GM19240 (cell line): ENCODE data around the genes SETD3 and HHIPL1.

DNA sequence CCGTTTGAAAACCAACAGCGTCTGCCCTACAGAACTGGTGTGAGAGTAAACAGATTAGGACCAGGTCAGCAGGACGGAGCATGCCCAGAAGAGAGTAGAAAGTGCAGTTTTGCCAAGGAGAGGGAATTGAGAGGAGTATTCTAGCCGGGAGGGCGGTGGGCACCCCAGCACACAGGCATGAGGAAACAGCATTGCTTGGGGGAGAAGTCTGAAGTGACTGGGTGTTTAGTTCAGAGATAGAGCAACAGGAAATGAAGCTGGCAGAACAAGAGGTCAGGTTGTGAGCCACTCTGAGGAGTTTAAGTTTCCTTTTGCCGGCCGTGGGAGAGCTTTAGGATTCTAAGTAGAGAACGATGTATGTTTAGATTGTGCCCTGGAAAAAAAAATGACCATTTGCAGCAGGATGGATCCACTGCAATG, 927.2 kb downstream of the VRK1 start:
- RRBS: no CpG with 5 or more reads among the region's 8 CpGs

GRCh38 chr14:98103721-98104387, 1168.1 kb downstream of the BCL11B start:
- RRBS: no CpG with 5 or more reads among the region's 4 CpGs

GRCh38 chr14:98167291-98167550, 1104.8 kb downstream of the BCL11B start:
- RRBS: no CpG with 5 or more reads among the region's 7 CpGs

DNA sequence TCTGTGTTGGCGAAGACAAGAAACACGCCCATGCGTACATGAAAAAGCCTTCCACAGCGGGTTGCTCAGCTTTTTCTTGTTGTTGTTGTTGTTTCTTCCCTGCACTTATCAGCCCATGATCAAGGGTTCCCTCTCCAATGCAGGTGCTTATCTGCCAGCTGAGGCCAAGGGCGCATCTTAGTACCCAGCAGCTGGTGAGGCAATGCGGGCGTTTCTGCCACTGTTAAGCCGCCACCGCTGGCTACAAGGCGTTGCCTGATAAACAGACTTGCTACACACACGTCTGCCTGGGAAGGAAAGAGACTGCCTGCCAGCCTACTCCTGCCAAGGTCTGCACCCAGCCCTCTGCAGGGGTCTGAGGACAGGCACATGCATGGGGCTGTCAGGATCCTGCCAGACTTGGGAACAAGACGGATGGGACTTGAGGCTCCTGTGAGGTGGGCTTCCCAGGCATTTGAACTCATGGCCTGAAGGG, 345.8 kb downstream of the BCL11B start:
- RRBS: no CpG with 5 or more reads among the region's 12 CpGs

GRCh38 chr14:98972674-98973455, 299.1 kb downstream of the BCL11B start:
- RRBS: no CpG with 5 or more reads among the region's 18 CpGs

GRCh38 chr14:99038273-99038807, 233.7 kb downstream of the BCL11B start:
- RRBS: no CpG with 5 or more reads among the region's 5 CpGs

GRCh38 chr14:99181736-99182046, 90.3 kb downstream of the BCL11B start:
- RRBS: no CpG with 5 or more reads among the region's 9 CpGs

- RRBS: no CpG with 5 or more reads among the region's 17 CpGs
Measured at GRCh38 chr14:99195638-99196410, 76.2 kb downstream of the BCL11B start.

DNA sequence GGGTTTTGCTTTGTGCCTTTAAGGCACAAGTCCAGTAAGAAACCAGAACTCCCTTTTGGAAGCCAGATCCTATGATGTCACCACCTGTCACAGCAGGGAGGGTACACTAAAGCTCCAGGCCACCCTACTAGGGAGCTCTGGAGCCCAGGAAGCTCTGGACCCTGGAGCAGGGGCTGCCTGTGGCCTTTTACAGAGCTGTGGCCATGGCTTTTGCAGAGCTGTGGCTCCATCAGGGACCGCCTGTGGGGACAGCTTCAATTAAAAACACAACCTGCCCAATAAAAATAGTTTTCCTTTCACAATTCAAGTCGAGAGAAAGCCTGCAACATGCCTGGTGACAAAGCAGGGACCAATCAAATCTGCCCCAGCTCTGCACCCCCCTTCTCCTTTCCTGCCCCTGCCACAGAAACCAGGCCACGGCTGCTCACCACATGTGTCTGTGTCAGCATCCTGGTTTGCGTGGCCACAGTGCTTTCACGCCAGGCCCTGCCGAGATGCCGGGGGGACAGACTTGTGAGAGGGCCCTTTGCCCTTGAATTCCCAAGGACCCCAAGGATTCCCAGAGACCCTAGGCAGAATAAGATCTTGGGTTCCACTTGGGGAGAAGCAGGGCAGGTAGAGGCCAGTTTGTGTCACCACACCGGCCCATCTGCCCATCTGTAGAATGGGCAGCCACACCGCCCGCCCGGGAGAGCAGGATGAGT, 41.8 kb downstream of the BCL11B start:
- RRBS: 75% methylated on average over 4 of the region's 11 CpGs

DNA sequence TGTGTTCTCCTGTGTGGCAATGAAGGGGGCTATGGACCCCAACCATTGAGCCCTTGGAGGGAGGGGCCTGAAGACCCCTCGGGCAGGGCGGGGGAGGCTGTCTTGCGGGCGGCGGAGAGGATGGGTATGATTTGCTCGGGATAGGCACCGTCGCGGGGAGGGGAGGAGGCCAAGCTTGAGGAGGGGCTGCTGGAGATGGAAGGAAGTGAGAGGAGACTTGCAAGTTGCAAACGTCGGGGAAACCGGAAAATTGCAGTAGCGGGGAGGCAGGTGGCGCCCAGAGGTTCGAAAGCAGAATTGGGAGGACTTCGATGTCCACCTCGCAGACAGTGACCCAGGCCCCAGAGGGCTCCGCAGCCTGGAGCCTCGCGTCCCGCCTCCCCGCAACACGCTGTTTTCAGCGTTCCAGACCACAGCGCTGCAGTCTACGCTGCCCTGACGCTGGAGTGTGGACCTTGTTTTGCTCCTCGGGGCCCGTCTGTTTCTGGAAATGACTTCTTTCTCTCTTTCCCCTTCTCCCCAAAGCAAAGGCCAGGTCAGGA, 25.3 kb downstream of the BCL11B start:
- RRBS: no CpG with 5 or more reads among the region's 29 CpGs

DNA sequence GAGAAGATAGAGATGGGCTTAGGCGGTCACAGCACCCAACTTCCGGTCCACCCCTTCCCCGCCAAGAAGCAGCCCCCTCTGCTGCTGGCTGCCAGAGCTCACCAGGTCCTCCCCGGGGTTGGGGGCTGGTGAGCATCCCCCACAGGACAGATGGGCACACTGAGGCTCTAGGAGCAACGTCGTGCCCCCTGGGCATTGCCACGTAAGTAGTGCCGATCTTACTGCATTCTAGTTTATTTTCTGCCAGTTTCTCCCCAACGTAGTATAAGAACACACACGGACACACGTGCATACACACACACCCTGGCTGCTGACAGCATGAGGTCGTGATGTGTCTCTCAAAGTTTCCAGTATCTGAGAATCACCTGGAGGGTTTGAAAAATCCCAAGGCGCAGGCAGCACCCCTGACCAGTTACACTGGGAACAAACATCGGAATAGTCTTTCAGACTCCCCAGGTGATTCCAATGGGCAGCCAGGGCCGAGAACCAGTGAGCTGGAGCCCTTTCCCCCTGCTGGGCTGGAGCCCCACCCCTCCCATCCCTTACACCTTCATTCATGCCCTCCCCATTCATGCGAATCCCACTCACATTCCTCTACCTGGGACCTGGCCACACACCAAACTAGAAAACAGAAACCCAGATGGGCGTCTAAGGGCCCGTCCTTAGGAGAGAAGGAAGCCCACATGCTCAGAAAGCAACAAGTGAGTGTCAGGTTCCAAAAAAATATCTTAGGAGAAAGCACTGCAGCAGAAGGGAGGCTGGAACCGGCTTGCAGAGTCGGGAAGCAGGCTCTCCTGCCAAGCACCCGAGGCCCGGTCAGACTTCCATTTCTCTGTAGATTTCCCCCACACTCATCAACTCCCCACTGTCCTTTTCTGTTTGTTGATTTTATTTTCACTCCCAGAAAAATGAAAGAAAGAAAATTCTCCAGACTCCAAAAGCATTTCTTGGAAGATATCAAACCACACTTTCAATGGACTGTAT, 13.8 kb downstream of the BCL11B start:
- RRBS: 44% methylated on average over 7 of the region's 22 CpGs

GRCh38 chr14:99480591-99481572, at the start of gene SETD3:
Gene SETD3, minus strand, starts transcription at chr14:99480859.
- RRBS: 2% methylated on average over 48 of the region's 121 CpGs

DNA sequence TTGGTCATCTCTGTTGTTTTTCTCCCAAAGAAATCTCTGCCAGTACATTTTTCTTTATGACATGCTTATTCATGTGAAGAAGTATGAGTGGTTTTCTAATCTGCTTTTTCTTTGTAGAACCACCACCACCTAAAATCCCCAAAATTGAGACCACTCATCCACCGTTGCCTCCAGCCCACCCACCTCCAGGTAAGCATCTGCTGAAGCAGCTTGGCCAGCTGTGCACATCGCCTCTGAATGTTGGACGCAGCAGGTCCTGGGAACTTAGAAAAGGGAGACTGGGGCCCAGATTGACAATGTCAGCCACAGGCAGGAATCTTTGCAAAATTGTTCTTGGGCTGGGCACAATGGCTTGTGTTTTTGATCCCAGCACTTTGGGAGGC, 25.7 kb downstream of the CCNK start:
- RRBS: no CpG with 5 or more reads among the region's 3 CpGs

- RRBS: no CpG with 5 or more reads among the region's 8 CpGs
Measured at GRCh38 chr14:99548930-99549403, 55.0 kb downstream of the CCDC85C start.

GRCh38 chr14:99595901-99596624, 7.9 kb downstream of the CCDC85C start:
- RRBS: no CpG with 5 or more reads among the region's 11 CpGs

DNA sequence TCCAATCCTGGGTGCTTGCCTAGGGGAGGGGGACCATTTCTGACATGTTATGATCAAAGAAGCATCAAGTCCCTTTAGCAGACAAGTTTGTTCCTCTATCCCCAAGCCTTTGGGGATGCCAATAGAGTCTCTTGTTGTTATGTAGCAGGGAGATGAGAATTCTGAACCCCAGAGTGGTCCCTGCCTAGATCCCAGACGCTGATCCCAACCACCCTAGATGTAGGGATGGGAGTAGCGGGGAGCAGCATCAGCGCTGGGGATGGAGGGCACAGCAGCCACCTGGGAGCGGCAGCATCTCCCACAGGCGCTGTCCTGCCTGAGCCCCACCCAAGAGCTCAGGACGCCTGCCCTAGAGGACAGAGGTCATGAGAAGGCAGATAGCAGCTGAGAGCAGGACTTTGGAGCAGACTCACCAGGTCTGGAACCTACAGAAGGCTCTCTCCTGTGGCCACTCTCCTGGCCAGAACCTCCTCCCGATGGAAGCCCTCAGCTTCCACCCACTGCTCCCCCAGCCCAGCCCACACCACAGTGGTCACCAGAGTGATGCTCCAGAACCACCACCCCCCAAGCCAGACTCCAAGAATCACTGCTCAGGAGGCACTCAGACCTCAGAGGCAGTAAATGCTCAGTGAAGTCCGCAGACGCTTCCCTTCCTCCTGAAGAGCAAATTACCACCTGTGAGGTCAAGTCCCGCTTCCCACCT, 7.2 kb downstream of the CCDC85C start:
- RRBS: no CpG with 5 or more reads among the region's 10 CpGs

DNA sequence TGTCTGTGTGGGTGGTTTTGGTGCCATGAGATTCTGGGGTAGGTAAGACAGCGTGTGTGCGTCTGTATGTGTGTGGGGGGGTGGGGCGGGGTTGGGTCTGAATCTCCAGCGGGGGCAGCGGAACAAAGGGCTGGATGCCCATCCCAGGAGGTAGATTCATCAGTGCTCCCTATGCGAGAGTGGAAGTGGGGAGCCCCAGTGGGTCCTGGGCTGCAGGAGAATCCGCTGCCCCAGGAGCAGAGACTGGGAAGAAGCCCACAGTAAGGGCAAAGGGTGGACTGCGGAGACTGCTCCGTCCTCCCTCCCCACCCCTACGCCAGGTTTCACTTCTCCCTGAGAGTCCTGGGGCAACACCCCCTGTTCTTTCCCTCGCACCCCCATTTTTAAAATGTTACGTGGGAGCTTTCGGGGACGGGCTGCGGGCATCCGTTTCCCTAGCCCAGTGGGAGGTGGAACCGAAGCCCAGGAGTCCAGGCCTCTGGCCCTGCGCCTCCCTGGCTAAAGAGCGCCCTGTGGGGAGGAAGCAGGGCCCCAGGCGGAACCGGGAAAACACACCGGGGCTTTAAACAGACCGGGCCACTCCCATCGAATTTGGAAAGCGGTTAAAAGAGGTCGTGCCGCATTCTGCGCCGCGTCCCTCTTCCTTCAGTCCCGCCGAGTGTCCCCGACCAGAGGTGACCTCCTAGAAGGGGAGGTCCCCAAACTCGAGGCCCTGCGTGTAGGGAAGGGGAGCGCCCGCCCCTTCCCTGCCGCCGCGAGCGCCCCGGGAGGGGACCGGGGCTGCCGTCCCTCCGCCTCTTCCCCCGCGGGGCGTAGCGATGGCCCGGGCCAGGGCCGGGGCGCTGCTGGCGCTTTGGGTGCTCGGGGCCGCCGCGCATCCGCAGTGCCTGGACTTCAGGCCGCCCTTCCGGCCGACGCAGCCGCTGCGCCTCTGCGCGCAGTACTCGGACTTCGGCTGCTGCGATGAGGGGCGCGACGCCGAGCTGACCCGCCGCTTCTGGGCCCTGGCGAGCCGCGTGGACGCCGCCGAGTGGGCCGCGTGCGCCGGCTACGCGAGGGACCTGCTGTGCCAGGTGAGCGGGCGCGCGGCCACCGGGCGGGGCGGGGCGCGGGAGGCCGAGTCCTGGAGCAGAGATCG, at the start of gene HHIPL1:
TSS of gene HHIPL1 (plus strand) at position 740 of the 1,138 bp plus-strand sequence.
- RRBS: 11% methylated on average over 24 of the region's 98 CpGs

DNA sequence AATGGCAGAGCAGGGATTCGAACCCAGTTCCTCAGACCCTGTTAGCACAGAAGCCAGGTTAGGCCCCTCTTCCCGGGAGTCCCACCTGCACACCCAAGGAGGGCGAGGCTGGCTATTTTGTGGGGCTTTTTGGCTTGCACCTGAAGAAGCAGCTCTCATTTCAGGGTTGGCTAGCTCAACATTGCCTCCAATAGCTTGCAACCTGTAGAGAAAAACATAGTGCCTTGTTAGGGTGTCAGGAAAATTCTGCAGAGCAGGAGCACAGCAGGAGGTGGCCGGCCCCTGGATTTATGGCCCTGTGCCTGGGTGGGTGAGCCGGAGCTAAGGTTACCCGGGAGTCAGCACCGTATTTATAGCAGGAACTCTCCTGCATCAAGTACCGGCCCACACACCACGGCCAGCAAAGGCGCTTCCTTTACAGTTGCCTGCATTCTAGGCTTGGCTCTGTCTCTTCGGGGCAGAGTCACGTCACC, 52.9 kb upstream of the EML1 start:
- RRBS: 19% methylated on average over 4 of the region's 12 CpGs

GRCh38 chr14:99947580-99948229, 117.5 kb upstream of the EVL start:
- RRBS: no CpG with 5 or more reads among the region's 10 CpGs

GRCh38 chr14:99973206-99973405, 92.1 kb upstream of the EVL start:
- RRBS: no CpG with 5 or more reads among the region's 1 CpG